LNCaP clone FGC (cell line): ENCODE measurements around the gene SOS1.

DNA sequence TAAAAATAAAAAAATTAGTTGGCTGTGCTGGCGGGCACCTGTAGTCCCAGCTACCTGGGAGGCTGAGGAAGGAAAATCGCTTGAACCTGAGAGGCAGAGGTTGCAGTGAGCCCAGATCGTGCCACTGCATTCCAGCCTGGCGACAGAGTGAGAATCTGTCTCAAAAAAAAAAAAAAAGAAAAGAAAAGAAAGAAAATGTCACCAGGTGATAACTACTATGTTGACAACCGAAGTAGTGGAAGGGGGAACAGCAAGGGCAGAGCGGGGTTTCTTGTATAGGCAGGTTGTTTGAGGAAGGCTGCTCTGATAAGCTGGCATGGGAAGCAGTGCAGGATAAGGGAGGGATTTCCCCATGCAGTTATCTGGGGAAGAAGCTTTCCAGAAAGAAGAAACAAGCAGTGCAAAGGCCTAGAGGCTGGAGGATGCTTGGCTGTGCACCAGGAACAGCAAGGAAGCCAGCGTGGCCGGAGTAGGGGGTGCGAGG is 960 bp downstream of the EIF2AK2 start:
- RRBS, 2 experiments, result no CpG with 5 or more reads among the region's 9 CpGs

GRCh38 chr2:37200150-37200979 is 4.1 kb downstream of the CEBPZOS start:
- RRBS, 2 experiments, result no CpG with 5 or more reads among the region's 7 CpGs

DNA sequence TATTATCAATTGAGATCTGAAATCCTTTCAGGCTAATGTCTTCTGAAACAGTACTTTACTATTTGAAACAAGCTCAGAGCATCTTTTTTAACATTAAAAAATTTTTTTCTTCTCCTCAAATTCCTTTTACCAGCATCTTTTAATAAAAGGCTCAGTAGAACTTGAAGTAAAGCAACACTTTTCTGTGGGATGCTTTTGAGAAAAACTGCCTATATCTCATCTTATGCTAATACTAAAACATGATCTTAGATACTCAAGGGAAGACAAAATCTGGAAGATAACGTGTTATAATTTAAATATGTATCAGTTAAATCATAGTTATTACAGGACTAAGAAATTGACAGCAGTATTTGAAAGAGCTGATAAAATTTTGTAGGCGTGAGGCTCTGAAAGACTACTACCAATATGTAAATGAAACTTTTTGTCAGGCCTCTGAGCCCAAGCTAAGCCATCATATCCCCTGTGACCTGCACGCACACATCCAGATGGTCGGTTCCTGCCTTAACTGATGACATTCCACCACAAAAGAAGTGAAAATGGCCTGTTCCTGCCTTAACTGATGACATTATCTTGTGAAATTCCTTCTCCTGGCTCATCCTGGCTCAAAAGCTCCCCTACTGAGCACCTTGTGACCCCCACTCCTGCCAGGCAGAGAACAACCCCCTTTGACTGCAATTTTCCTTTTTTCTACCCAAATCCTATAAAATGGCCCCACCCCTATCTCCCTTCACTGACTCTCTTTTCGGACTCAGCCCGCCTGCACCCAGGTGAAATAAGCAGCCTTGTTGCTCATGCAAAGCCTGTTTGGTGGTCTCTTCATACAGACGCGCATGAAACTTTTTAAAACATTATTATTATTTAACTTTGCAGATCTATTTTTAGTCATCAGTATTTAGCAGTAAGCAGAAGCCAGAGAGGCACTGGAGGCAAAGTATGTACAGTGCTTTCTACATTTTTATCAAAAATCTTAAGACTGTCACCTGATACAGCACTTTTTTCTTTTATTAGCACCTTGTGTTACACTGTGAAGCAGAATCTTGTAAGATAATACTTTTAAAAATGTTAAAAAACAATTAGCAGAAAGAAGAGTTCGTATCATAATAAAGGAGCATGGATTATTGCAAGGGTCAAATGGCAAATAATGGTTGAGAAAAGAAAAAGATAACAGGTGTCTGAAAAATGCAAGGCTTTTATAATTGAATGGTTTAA is 8.9 kb downstream of the CEBPZOS start:
- RRBS, 2 experiments, result no CpG with 5 or more reads among the region's 9 CpGs

- RRBS, 2 experiments, result no CpG with 5 or more reads among the region's 4 CpGs
Measured at GRCh38 chr2:37213646-37214127, 17.4 kb downstream of the CEBPZOS start.

- RRBS, 2 experiments, result no CpG with 5 or more reads among the region's 3 CpGs
Measured at GRCh38 chr2:37562178-37562692, 109.2 kb downstream of the CDC42EP3 start.

DNA sequence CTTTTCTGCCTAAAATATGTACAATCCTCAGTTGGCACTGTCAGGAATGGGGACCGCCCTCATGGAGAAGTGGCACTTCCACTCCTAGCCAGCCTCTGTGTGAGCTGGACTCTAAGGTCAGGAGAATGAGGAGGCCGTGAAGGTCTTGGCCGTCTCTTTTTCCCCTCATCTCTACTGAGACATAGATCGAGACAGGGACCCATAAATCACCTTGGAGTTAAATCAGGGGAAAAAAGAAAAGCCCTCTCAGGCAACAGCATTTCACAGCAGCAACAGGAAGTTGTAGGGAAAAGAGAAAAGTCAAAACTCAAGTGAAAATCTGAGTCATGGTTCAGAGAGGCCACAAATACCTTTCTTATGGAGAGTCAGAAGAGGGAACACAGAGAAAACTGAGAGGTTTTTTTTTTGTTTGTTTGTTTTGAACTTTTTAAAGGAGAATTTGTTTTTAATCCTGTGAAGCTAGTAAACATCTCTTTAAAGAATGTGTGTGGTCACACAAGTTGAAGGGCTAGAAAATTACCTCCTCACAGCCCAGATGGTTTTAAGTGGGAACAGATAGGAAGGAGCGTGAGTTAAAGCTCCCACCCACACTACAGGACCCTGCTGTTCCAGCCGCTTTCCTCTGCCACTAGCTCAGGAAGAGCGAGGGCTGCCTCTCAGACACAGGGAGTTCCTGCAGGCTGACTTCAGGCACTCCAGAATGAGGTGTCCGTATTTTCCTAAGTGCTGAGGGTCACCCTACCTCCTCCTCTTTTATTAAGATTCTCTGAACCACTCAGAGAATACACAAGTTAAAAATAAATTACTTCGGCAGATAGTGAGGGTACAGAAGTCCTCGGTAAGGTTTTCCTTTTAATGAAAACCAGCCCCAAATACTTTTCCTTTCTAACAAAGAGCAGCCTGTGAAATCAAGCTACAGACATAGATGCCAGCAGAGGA is 30.7 kb upstream of the CYP1B1 start:
- RRBS, 2 experiments, result no CpG with 5 or more reads among the region's 10 CpGs

- RRBS, 2 experiments, result no CpG with 5 or more reads among the region's 4 CpGs
Measured at GRCh38 chr2:38360108-38360760, 16.8 kb downstream of the ATL2 start.

- RRBS, 2 experiments, result no CpG with 5 or more reads among the region's 9 CpGs
Measured at GRCh38 chr2:38446922-38447671, 70.0 kb upstream of the ATL2 start.

DNA sequence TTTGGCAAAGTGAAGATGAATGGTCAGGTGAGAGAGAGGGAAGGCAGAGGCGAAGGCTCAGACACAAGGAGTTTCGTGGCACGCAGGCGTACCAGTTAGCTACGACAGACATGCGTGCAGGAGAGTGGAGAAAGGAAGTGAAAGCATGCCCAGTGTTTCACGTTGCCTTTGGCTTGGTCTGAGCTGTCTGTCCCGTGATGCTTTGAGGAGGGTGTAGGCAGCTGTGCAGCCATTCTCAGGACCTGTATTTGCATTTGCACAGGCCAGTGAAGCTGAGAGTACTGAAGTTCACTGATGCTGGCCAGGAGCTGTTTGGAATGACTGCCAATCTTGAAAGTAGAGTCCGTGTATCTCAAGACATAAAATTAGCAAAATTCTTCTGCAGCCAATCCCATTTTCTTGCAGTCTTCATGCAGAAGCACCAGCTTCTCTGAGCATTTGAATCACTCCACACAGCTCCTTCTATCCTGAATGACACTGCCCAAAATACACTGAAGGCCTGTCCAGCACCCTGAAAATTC is 69.4 kb downstream of the HNRNPLL start:
- RRBS, 2 experiments, result no CpG with 5 or more reads among the region's 9 CpGs

DNA sequence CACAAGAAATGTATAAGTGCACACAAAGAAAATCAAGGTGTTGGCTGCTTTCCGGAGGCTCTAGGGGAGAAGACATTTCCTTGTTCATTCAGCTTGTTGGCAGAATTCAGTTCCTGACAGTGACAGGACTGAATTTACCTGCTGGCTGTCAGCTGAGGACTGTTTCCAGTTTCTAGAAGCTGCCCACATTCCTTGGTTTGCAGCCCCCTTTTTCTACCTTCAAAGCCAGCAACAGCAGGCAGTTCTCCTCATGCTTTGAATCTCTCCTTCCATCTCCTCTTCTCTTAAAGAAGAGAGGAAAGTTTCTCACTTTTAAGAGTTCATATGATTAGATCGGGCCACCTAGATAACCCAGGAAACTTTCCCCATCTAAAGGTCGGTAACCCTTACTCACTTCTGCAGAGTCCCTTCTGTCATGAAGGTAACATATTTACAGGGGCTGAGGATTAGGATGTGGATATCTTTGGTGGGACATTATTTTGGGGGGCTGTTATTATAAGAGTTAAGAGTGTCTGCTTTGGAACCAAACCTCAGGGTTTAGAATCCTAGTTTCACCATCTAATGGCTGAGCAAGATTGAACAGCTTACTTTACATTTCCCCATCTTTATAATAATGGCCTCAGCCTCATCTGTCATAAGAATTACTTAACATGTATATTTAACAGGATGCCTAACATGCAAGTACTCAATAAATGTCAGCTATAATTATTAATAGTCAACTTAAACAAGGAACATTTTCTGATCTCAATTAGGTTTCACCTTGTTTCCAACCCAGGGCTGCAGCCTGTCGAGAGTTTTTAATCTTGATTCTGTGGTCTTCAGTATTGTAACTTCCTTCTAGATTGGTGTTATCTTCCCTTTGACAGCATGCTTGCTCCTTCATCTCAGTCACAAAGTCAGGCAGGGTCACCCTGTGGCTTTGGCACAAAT is 50.9 kb downstream of the HNRNPLL start:
- RRBS, 2 experiments, result no CpG with 5 or more reads among the region's 4 CpGs

GRCh38 chr2:38563153-38563902 is 39.4 kb downstream of the HNRNPLL start:
- RRBS, 2 experiments, result no CpG with 5 or more reads among the region's 2 CpGs

GRCh38 chr2:38585570-38585943 is 17.2 kb downstream of the HNRNPLL start:
- RRBS, 2 experiments, result no CpG with 5 or more reads among the region's 5 CpGs

- RRBS, 2 experiments, result under 1 to 1% methylated on average over 7 of the region's 23 CpGs
Measured at GRCh38 chr2:39120985-39121285, at the start of gene SOS1. Gene SOS1, minus strand, starts transcription at chr2:39121051.

- RRBS, 2 experiments, result no CpG with 5 or more reads among the region's 1 CpG
Measured at GRCh38 chr2:39128751-39129107, 7.9 kb upstream of the SOS1 start.

GRCh38 chr2:39510124-39510439 is 73.0 kb upstream of the MAP4K3 start:
- RRBS, 2 experiments, result no CpG with 5 or more reads among the region's 5 CpGs

- RRBS, 2 experiments, result no CpG with 5 or more reads among the region's 2 CpGs
Measured at GRCh38 chr2:40280947-40281784, 170.7 kb downstream of the SLC8A1 start.

DNA sequence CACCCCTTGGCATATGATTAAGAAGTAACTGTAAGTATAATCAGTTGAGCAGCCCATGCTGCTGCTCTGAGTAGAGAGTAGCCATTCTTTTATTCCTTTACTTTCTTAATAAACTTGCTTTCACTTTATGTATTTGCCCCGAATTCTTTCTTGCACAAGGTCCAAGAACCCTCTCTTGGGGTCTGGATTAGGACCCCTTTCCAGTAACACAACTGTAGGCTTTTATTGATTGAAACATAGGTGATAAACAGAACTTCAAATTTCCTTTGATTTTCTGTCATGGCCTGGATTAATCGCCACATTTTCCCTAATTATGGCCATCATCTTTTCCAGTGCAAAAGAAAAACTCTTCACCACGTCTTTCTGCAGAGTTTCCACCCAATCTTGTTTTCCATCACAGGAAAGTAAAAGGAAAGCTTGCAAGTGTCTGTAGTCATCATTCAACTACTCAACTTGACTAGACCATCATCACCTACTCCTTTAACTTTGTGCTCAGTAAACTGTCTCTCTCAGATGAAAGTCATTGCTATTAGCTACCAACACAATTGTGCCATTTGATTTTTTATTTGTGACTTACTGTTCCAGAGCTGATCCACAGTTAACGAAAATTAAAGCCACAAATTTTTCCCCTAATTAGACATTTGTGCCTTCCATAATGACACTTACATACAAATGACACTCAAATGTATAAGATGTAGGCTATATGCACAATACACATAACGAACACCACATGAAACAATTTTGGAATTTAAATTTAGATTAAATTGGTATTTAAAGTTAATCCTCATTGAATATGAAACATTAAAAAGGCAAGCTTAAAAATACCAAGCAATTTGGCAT is 49.3 kb downstream of the SLC8A1 start:
- RRBS, 2 experiments, result no CpG with 5 or more reads among the region's 5 CpGs

- RRBS, 2 experiments, result no CpG with 5 or more reads among the region's 13 CpGs
Measured at GRCh38 chr2:41947571-41948245, 100.1 kb upstream of the PKDCC start.

GRCh38 chr2:41967347-41968009 is 80.3 kb upstream of the PKDCC start:
- RRBS, 2 experiments, result no CpG with 5 or more reads among the region's 11 CpGs

DNA sequence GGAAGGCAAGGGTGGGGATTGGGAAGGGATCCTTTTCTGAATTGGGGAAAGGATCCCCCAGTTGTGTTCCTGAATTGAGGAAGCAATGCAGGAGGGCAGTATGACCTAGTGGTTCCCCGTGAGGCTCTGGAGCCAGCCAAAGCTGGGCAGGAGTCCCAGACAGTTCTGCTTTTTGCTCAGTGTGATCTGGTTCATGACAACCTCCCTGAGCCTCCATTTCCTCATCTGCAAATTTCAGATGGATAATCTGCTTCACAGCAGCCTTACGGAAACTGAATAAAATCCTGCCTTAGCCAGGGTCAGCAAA is 12.8 kb downstream of the PKDCC start:
- RRBS, 2 experiments, result no CpG with 5 or more reads among the region's 2 CpGs